H9 (cell line): ENCODE results near the genes BBC3, C5AR2, MEIS3 and BICRA.

GRCh38 chr19:46822017-46822440 lies 28.6 kb downstream of the AP2S1 start:
- PRO-cap = unidirectional peak, plus-strand start at chr19:46822210

DNA sequence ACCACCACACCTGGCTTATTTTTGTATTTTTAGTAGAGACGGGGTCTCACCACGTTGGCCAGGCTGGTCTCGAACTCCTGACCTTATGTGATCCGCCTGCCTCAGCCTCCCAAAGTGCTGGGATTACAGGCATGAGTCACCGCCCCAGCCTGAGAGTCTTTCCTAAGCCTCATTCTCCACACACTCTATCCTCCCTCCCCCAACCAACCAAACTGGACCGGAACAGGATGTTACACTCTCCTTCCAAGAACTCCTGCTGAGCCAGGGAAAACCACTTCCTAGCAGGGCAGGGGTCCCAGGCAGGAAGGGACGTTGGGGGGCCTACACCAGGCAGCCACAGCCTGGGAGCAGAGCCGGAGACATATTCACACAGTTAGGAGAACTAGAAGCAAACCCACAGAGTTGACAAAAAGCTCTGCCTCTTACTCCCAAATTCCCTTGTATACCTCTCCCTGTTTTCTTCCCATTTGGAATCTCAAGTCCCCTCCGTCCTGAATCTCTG lies 1.4 kb downstream of the AP2S1 start:
- PRO-cap = bidirectional peak, plus-strand start at position 302 of the sequence, minus-strand start at position 125 of the sequence

- PRO-cap = no peak
Measured at GRCh38 chr19:46902325-46902843, 41.6 kb downstream of the ARHGAP35 start.

- PRO-cap = no peak
Measured at GRCh38 chr19:46976057-46976771, 43.4 kb upstream of the NPAS1 start.

DNA sequence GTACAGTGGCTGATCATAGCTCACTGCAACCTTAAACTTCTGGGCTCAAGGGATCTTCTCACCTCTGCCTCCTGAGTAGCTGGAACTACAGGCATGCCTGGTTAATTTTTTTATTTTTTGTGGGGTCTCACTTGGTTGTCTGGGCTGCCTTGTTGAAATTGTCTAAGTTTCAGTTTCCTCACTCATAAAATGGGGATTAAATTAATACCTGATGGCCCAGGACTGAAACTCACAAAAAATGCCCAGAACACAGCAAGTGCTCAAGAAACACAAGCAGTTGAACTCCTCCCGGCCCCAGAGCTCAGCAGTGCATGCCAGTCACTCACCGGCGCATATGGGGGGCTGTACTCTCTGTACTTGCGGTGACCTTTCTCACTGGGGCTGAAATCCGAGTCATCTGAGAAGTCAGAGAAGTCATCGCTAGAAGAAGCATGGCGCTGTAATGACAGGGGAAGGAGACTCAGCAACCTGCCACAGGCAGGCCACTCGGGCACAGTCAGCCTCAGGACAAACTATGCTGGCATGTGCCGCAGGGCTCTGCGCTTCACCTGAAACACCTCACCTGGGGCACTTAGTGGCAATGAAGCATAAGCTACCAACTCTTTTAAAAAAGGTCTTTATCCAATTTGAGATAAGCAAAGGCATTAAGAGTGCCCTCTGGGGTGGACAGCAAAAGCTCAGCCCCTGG lies 19.8 kb downstream of the ZC3H4 start:
- PRO-cap = no peak

DNA sequence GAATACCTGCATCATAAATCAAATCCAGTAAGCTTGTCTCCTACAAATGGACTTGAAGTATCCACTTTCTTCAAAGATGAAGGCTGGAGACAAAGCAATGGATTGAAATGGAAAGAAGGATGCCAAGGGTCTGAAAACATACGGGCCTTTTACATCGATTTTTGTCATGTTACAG lies 3.4 kb downstream of the ZC3H4 start:
- PRO-cap = no peak

DNA sequence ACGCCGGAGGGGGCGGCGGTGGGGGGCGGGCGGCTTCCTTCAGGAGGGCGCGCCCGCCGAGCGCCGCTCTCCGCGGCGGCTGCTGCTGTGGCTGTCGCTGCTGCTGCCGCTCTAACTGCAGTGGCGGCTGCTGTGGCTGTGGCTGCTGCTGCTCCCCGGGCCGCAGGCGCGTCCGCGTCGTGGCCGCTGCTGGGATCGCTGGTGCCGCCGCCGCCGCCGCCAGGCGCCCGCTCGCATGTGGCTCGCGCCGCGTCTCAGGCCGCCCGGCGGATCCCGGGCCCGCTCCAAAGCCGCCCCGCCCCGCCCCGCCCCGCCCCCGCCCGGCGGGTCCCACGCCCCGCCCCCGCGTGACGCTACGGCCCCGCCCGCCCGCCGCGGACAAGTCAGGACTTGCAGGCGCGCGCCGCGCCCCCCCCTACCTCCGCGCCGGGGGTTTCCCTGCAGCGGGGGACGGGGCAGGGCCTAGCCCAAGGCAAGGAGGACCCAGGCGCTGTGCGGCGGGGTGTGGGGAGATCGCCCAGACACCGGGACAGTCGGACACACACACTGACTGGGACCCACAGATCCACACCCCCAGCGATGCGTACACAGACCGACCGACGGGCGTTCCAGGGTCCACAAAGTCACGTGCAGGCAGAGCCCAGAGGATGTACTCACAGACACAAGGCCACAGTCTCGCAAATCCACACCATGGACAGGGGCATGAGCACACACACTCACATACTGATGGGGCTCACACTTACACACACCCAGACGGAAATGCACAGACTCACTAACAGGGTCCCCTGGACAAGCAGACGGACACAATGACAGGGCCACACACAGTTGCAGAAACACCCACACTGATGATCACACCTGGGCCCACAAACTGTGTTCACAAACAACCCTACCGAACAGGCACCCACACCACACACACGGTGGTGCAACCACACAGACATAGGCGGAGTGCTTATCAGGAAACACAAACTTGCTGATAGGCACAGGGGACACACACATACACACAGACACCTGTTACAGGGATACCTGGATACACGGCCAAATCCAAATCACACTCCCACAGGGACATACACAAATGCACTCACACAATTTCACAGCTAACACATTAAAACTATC lies at the start of gene BBC3:
TSS of gene BBC3 (minus strand) at position 256 of the 1,113 bp plus-strand sequence.
- PRO-cap = bidirectional peak, plus-strand start at position 463 of the sequence, minus-strand start at position 239 of the sequence

GRCh38 chr19:47274281-47274794 lies 347 bp upstream of the INAFM1 start:
- PRO-cap = bidirectional peak, plus-strand start at chr19:47274424, minus-strand start at chr19:47274122; bidirectional peak, plus-strand start at chr19:47274883, minus-strand start at chr19:47274657

DNA sequence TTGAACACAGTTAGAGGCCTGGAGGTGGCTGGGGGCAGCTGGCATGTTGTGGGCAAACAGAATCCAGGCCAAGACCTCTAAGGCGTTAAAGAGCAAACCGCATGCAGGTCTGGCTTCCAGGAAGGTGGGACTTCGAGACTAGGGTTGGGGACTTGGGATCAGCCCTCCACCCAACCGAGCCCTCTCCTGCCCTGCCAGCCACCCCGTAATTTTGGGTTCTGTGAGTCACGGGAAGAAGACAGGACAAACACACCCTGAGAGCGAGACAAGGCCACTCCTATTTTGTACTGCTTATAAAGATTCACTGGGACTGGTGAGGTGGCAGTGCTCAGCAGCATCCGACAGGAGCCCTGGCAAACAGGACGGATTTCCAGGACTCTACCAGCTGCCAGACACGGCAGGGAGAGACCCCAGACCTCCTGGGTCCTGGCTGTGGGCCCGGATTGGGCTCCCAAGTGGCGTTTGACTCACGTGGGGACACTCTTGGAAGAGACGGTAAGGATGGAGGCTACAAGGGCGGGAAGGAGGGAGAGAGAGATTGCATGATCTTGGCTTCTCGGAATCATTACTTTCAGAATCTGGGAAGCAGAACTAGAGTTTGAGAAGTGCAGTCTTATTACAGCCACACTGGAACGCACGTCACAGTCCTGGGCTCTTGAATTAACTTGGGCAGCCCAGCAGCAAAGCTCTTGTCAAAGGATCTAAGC lies at the start of gene C5AR2:
TSS of gene C5AR2 (plus strand) at position 321 of the 707 bp plus-strand sequence.
- PRO-cap = no peak

GRCh38 chr19:47363625-47364670 lies 14.8 kb downstream of the DHX34 start:
- PRO-cap = unidirectional peak, minus-strand start at chr19:47364208

GRCh38 chr19:47383320-47384139 lies 34.4 kb downstream of the DHX34 start:
- PRO-cap = no peak

DNA sequence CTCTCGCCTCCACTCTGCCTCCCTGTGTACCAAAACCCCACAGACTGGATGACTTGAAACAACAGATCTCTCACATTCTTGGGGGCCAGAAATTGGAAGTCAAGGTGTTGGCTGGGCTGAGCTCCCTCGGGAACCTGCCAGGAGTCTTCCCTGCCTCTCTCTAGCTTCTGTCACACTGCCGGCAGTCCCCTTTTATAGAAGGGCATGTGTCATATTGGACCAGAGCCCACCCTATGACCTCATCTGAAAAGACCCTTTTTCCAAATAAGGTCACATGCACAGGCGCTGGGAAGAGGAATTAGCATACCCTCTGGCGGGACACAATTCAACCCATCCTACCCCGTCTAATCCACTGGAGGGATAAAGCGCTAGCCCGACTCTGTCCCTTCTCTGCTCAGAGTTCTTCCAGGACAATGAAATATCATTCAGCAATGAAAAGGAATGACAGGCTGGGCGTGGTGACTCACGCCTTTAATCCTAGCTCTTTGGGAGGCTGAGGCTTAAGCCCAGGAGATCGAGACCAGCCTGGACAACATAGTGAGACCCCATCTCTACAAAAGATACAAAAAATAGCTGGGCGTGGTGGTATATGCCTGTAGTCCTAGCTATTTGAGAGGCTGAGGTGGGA lies 28.7 kb downstream of the MEIS3 start:
- PRO-cap = bidirectional peak, plus-strand start at position 352 of the sequence, minus-strand start at position 166 of the sequence

DNA sequence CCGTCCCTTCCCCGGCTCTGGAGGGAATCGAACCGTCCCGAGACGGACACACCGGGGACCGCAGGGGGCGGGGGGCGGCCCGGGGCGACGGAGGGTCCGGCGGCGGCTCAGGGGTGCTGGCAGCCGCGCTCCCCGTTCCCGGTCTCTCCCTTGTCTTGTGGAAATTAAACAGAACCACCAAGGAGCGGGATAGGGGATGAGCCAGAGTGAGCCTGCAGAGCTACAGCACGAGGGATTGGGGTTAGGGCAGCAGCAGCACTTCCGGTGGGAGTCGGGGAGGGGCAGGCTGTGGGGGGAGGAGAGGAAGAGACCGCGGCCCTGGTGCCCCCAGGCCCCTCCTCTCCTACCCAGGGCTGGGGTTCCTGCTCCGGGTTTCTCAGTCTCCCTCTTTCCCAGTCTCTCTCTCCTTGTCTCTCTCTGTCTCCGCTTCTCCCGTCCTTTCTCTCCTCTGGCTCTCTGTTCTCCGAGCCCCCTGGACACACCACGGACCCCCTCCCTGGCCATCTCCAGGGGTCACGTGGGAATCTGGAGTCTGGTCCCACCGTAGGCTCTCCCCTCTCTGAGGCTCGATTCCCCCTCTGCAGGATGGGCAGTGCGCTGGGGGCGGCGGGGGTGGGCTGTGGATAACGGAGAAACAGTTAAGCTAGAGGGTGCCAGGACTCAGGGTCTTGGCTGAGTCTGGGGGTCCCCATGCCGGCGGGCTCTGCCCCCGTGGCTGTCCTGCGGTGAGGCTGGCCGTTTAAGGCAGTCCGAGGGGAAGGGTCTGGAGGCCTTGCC lies at the start of gene MEIS3:
TSS of gene MEIS3 (minus strand) at position 148 of the 777 bp plus-strand sequence.
- PRO-cap = unidirectional peak, minus-strand start at position 151 of the sequence

DNA sequence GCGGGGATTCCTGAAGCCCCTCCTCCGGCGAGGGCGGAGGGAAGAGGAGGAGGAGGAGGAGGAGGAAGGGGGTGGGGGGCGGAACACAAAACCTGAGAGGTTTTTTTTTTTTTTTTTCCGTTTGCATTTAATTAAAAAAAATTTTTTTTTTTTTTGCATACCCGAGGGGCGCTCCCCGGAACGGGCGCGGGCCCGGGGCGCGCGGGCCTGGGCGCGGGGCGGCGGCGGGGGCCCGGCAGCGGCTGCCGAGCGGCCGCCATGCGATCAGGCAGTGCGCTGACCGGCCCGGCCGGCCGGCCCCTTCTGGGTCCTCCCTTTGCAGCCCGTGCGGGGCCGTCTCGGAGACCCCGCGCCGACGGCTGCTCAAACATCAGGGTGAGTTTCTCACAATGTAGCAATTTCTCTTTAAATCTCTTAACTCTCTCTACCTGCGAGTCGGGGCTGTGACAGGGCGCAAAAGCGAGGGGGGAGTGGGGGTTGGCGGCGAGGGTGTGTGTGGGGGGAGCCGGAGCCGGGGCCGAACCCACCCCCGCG lies at the start of gene BICRA:
TSS of gene BICRA (plus strand) at position 341 of the 534 bp plus-strand sequence.
- PRO-cap = bidirectional peak, plus-strand start at position 156 of the sequence, minus-strand start outside the sequence; bidirectional peak, plus-strand start at position 344 of the sequence, minus-strand start at position 305 of the sequence

DNA sequence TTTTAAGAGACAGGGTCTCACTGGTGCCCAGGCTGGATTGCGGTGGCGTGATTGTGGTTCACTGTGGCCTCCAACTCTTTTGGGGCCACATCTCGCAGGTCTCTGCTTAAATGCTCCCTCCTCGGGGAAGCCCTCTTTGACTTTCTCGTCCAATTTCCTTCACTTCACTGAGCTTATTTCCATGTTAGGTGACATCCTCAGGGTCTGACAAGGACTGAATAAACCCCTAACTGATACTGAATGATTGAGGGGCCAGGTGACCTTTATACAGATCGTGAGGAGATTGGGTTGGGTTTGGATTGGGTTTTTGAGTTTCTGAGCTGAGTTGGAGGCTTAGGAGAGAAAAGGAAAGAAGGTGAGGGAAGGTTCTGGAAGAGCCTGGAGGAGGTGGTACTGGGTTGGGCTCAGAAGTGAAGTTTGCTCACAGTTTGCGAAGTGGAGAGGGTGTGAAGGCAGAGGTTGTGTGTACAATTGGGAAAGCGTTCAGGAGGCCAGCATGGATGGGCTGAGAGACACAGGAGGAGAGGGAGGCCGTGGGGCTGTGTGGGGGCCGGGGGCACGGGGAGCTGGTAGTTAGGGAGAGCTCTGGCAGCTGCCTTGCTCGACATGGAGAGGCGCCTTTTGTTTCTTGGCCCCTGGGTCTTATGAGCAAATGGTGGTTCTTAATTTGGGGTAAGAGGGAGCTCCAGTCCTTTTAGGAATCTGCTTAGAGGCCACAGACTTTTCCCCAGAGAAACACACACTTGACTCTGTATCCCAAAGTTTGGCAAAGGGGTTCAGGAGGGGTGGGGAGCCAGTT lies 16.6 kb downstream of the BICRA start:
- PRO-cap = no peak

- PRO-cap = no peak
Measured at GRCh38 chr19:47658577-47659338, 49.8 kb downstream of the BICRA start.

DNA sequence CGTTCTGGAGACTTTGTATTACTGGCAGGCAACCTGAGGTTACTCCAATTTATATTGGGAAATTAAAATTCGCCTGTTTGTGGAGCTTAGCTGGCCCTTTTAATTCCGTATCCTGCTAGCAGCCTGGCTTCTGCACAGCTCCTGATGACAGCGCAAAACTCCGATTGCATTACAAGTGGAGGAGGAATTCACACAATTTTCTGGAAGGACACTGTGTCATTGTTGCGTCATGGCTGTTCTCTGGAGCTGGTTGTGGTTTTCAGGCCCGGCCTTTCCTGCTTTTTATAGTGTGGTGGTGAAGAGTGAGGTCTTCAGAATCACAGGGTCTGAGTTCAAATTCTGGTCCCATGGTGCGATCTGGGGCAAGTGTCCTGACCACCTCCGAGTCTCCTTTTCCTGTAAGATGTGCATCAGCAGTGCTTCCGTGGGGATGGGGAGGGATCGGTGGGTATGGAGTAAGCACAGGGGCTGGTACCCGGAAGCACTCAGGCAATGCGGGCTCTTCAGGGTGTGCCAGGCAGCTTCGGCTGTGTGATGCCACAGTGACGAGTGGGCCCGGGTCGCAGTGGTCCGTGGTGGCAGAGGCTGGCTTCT lies 49.0 kb upstream of the EHD2 start:
- PRO-cap = no peak

DNA sequence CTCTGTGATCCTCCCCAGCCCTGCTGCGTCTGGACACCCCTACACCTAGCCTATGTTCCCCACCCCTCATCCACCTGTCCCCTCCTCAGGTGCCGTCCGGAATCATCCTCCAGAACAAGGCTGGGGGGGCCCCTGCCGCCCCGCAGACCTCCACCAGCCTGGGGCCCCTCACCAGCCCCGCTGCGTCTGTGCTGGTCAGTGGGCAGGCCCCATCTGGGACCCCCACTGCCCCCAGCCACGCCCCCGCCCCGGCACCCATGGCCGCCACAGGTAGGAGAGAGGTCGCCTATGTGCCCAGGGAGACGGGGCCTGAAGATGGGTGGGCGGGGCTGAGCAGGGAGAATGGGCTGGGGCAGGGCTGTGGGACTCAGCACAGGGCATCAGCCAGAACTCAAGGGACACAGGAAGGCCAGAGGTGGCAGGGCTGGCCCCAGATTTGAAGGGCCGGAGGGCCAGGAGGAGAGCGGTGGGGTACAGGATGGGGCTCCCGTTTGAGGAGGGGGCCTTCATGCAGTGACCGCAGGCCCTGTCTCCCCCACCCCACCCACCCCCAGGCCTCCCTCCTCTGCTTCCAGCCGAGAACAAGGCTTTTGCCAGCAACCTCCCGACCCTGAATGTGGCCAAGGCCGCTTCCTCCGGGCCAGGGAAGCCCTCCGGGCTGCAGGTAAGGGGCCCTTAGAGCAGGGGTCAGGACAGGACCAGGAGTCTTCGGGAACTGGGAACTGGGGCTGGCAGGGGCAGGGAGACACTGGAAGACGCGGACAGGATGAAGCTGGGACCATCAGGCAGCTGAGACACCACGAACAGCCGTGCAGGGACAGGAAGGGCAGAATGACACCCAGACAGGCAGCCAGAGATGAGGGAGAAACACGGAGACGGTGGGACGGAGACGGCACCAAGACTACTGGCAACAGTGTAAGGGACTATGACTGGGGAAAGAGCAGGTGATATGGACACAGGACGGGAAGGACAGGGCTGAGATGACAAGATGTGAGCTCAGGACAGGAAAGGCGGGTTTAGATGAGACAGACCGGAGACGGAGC lies 18.1 kb upstream of the EHD2 start:
- PRO-cap = no peak

- PRO-cap = no peak
Measured at GRCh38 chr19:47741056-47741436, 4.3 kb upstream of the NOP53 start.

DNA sequence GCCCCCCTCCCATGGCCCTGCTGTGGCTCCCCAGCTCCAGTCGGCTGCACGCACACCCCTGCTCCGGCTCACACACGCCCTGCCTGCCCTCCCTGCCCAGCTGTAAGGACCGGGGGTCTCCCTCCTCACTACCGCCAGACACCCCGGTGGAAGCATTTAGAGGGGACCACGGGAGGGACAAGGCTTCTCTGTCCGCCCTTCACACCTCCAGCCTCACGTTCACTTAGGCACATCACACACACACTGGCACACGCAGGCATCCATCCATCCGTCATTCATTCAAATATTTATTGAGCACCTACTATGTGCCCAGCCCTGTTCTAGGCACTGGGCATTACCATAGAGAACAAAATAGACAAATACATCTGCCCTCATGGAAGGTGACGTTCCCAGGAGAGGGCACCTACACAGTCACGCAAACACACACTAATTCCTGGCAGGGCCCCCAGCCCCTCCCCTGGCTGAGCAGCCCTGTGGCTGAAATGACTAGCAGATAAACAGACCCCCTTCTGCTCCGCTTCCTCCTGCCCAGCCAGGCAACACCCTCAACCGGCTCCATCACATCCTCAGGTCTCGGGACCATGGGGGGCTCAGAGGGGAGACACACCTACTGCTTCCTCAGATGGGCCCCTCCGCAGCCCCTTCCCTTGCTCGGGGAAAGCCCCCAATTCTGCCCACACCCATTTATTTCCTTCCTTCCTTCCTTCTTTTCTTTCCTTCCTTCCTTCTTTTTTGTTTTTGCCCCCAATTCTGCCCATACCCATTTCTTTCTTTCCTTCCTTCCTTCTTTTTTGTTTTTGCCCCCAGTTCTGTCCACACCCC lies 3.7 kb upstream of the NOP53 start:
- PRO-cap = no peak